Peyer's patch (tissue), 4 donors: ENCODE measurements around a stretch of chr1.

GRCh38 chr1:224436860-224437205 is 2.2 kb upstream of the WDR26 start:
- PRO-cap: no peak
- RAMPAGE, long total RNA, 4 experiments: no peak in any of the 4 experiments

DNA sequence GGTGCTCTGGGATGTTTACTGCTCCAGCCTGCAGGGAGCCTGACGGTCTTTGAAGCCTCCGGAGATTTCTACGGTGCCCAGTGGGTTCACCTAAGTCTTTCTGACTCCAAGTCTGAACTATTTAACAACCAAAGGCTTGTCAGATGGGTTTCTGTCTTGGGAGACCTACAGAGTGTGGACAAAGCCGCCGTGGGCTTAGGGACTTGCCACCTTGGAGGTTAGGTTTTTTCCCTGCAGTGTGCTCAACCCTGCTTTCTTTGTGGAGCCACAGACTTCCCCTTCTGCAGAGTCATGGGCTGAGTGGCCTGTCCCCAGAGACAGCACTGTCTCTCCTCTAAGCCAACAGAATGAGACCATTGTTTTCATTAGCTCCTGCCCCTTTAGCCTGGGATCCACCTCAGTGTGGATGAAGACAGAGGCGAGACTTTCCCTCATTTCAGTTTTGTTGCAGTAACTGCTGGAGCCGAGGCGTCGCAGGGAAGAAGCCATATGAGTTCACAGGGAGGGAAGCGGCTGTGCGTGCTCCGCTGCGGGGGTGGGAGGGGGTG is 120.6 kb downstream of the CNIH3 start:
- PRO-cap: no peak
- RAMPAGE, long total RNA, 4 experiments: no peak in any of the 4 experiments

DNA sequence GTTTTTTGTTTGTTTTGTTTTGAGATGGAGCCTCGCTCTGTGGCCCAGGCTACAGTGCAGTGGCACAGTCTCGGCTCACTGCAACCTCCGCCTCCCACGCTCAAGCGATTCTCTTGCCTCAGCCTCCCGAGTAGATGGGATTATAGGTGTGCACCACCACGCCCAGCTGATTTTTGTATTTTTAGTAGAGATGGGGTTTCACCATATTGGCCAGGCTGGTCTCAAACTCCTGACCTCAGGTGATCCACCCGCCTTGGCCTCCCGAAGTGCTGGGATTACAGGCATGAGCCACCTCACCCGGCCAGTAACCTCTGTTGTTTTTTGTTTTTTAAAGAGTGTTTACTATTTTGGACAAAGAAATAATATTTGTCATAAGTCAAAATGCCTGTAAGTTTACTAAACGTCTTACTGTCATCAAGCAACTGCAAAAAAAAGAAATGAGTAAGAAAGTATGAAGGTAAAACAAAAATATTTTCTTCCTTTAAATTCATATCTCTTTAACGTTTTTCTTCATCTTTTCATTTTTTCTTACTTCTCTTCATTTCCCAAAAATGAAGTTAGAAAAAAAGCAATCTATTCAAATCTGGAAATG is 15.9 kb downstream of the LBR start:
- PRO-cap: no peak
- RAMPAGE, long total RNA, 4 experiments: no peak in any of the 4 experiments

DNA sequence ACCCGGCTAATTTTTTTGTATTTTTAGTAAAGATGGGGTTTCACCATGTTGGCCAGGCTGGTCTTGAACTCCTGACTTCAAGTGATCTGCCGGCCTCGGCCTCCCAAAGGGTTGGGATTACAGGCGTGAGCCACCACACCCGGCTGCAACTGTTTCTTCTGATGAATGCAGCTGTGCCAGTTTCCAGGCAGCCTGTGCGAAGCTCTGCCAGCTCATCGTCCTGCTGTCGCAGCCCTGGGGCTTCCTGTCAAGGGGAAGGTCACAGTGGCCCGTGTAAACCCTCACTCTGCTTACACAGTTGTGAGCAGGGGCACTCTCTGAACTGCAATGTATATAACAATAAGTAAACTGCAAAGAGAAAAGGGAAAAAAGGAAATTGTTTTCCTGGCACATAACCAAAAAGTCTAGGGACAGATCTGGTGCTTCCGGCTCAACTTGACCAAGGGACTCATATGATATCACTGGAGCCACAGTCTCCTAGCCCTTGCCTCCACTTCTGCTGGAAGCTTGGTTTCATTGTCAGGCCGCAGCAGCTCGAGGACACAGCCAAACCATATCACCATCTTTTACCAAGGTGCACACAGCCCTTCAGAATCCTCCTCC is 22.7 kb upstream of the LBR start:
- PRO-cap: no peak
- RAMPAGE, long total RNA, 4 experiments: no peak in any of the 4 experiments

- PRO-cap: no peak
- RAMPAGE, long total RNA, 4 experiments: no peak in any of the 4 experiments
Observed at GRCh38 chr1:225454025-225454609, 26.3 kb upstream of the LBR start.

DNA sequence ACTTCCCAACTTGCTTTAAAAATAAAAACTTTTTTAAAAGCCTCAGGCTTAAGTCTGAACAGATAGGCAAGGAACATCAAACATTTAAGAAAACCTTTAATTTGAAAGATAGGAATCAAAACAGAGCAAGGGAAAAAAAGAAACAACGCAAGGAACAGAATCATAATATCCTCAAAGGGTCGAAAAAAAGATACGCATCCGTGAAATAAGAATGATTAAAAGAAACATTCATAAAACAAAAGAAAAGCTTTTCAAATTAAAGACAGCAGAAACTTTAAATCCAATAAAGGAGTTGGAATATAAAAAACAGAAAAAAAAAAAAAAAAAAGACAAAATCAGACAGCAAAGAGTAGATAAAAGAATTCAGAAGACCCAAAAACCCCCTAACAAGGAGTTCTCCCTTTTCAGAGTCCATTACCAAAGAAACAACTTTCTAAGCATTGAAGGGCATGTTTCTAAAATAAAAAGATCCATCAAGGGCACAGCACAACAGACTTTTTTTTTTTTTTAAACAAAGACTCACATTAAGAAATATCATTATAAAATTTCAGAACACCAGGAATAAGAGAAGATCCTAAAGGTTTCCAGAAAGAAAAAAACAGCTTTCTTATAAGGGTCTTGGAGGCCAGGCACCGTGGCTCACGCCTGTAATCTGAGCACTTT is 44.9 kb downstream of the ENAH start:
- PRO-cap: no peak
- RAMPAGE, long total RNA, 4 experiments: no peak in any of the 4 experiments

- PRO-cap: no peak
- RAMPAGE, long total RNA, 4 experiments: no peak in any of the 4 experiments
Observed at GRCh38 chr1:225613101-225613734, 39.7 kb downstream of the ENAH start.

- PRO-cap: bidirectional peak, plus-strand start at chr1:225653296, minus-strand start at chr1:225653089
- RAMPAGE, long total RNA, 4 experiments: no peak in any of the 4 experiments
Observed at GRCh38 chr1:225653220-225653560, 267 bp upstream of the ENAH start.

GRCh38 chr1:225709120-225709625 is 56.2 kb upstream of the ENAH start:
- PRO-cap: no peak
- RAMPAGE, long total RNA, 4 experiments: no peak in any of the 4 experiments

GRCh38 chr1:225779002-225779652 is 1.5 kb downstream of the SRP9 start:
- PRO-cap: no peak
- RAMPAGE, long total RNA, 4 experiments: no peak in any of the 4 experiments

DNA sequence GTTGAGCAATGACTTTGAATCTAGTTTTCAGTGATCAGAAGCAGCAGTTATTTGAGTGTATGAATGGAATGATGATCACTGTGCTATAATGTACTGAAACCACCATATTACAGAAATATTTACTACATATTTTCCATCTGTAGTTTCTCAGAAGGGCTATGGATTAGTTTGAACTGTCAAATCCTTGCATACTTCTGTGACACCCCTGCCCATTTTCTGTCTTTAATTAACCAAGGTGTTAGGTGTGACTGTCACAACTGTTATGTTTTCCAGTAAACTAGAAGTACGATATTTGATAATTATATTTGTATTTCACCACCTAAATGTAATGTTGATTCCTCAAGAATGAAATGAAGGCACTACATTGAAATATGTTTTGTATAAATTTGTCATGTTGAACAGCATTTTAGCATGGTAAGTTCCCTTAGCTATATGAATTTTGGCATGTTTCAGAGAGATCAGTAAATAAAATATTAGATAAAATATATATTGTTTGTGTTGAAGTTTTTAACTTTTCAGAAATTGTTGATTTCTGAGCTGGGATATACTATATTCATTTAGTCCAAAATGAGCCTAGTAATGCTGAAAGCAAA is 12.4 kb downstream of the SRP9 start:
- PRO-cap: no peak
- RAMPAGE, long total RNA, 4 experiments: no peak in any of the 4 experiments

GRCh38 chr1:225865822-225866412 is 16.3 kb downstream of the TMEM63A start:
- PRO-cap: no peak
- RAMPAGE, long total RNA, 4 experiments: no peak in any of the 4 experiments

GRCh38 chr1:225879450-225880606 is 2.4 kb downstream of the TMEM63A start:
- PRO-cap: bidirectional peak, plus-strand start at chr1:225879991, minus-strand start at chr1:225879966
- RAMPAGE, long total RNA, 4 experiments: start-site peak on the minus strand in 1 of 4 experiments, at chr1:225879727-225879809 at its widest, 20 reads per replicate

DNA sequence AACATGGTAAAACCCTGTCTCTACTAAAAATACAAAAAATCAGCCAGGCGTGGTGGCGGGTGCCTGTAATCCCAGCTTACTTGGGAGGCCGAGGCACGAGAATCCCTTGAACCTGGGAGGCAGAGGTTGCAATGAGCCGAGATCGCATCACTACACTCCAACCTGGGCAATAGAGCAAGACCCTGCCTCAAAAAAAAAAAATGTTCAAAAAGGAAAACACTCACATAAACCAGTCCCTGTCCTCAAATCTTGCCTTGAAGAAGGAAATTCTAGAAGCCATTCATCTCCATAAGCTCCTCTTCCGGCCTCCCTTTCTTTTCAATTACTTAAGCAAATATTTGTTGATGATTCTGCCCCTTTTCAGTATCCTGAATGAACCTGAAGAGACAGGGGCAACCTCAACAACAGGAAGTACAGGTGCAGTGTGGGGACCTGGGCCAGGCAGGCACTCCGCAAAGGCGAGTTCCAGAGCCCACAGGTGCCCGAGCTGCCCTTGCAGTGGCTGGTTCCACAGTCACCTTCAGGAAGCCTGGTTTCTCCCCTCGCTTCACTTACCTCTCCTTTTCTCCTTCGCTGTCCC is 8.8 kb upstream of the LEFTY1 start:
- PRO-cap: no peak
- RAMPAGE, long total RNA, 4 experiments: no peak in any of the 4 experiments

GRCh38 chr1:226067394-226067726 is 4.8 kb downstream of the H3-3A start:
- PRO-cap: no peak
- RAMPAGE, long total RNA, 4 experiments: no peak in any of the 4 experiments

- PRO-cap: no peak
- RAMPAGE, long total RNA, 4 experiments: no peak in any of the 4 experiments
Observed at GRCh38 chr1:226100433-226101472, 38.2 kb downstream of the H3-3A start.

GRCh38 chr1:226152161-226152763 is 34.3 kb downstream of the ACBD3 start:
- PRO-cap: no peak
- RAMPAGE, long total RNA, 4 experiments: no peak in any of the 4 experiments

DNA sequence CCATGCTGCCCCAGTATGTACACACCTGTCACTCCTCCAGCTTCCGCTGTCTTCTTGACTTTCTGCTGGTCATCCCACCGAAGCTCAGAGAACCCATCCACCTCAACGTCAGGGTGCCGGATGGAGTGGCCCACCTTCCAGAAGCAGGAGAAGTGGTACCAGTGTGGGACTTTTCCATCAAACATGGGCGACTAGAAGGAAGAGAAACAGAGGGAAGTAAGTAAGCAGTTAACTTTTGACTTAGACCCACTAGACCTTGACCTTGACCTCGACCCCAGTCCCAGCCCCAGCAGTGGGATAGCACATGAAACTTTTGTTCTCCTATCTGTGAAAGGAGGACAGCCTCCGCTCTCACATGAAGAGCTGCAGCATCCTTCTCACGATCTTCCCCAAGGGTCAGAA is 5.7 kb downstream of the PARP1 start:
- PRO-cap: no peak
- RAMPAGE, long total RNA, 4 experiments: no peak in any of the 4 experiments

- PRO-cap: no peak
- RAMPAGE, long total RNA, 4 experiments: no peak in any of the 4 experiments
Observed at GRCh38 chr1:226436743-226437534, 29.0 kb upstream of the PARP1 start.

- PRO-cap: no peak
- RAMPAGE, long total RNA, 4 experiments: no peak in any of the 4 experiments
Observed at GRCh38 chr1:226542492-226542861, 6.1 kb upstream of the STUM start.